Heart (tissue), 3 donors: ENCODE measurements around a stretch of chr3.

DNA sequence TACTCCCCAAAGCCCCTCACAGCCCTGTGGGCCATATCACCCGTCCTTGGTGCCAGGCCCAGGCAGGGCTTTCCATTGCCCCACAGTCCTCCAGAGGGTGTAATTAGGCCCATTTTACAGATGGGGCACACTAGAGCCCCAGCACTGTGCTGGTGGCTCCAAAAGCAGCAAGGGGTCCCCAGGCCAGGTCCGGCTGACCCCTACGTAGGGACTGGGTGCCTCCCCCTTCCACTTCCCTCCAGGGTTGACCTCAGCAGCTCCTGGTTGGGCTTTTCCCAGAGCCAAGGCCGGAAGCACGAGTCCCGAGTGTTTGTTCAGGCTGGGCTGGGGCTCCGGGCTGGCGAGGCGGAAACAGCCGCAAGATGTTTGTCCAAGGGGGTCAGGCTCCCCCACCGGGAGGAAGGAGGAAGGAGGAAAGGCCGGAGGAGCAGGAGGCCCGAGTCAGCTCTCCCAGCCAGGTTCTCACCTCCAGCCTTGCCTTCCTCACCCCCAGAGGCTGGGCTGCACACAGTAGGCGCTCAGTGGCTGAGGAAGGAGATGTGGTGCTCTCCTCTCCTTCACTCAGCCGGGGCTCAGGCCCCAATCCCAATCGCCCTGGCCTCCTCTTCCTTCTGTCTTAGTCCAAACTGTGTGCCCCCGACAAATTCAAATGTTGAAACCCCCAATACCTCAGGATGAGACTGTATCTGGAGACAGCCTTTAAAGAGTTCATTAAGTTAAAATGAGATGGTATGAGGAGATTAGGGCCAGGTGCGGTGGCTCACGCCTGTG is 17.1 kb upstream of the PLXND1 start:
- RAMPAGE, long total RNA, 2 experiments: no peak in any of the 2 experiments

DNA sequence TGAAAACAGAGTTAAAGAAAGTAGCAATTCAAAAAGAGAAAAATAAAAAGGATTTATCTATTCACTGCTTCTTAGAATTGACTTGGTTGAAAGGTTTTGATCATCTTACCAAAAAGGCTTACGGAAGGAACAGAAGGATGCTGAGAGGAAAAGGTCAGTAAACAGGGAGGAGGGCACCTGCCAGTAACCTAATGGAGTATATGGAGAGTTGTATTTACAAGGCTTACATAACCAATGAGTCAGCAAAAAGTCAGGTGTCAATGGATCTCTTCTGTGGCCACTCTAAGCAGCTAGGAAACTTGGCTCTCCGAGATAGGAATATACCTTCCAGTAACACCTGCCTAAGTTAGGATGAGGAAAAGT is 80.4 kb upstream of the PLXND1 start:
- RAMPAGE, long total RNA, 2 experiments: no peak in any of the 2 experiments

- RAMPAGE, long total RNA, 2 experiments: no peak in any of the 2 experiments
These were observed 92.8 kb upstream of the PLXND1 start for GRCh38 chr3:129699252-129699793.

DNA sequence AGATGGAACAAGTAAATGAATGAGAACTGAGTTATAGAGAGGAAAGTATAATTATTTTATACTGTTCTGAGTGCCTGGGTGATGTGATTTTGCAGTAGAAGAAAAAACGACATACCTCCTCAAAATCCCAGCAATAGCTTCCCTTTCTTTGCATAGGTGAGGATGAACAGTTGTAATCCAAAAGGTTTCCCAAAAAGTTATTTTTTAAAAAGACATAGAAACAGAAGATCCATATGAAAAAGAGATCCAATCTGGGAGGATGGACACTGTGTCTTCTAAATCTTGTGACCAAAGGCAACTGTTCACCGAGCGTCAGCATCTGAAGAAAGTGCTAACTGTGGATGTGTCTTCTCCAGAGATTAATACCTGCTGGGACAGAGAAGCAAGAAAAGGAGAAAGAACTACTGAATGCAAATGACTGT is 13.3 kb downstream of the TMCC1 start:
- RAMPAGE, long total RNA, 2 experiments: no peak in any of the 2 experiments

GRCh38 chr3:130178798-130179329 is 97.2 kb downstream of the ALG1L2 start:
- RAMPAGE, long total RNA, 2 experiments: no peak in any of the 2 experiments

GRCh38 chr3:130705511-130705899 is 41.1 kb downstream of the PIK3R4 start:
- RAMPAGE, long total RNA, 2 experiments: no peak in any of the 2 experiments

DNA sequence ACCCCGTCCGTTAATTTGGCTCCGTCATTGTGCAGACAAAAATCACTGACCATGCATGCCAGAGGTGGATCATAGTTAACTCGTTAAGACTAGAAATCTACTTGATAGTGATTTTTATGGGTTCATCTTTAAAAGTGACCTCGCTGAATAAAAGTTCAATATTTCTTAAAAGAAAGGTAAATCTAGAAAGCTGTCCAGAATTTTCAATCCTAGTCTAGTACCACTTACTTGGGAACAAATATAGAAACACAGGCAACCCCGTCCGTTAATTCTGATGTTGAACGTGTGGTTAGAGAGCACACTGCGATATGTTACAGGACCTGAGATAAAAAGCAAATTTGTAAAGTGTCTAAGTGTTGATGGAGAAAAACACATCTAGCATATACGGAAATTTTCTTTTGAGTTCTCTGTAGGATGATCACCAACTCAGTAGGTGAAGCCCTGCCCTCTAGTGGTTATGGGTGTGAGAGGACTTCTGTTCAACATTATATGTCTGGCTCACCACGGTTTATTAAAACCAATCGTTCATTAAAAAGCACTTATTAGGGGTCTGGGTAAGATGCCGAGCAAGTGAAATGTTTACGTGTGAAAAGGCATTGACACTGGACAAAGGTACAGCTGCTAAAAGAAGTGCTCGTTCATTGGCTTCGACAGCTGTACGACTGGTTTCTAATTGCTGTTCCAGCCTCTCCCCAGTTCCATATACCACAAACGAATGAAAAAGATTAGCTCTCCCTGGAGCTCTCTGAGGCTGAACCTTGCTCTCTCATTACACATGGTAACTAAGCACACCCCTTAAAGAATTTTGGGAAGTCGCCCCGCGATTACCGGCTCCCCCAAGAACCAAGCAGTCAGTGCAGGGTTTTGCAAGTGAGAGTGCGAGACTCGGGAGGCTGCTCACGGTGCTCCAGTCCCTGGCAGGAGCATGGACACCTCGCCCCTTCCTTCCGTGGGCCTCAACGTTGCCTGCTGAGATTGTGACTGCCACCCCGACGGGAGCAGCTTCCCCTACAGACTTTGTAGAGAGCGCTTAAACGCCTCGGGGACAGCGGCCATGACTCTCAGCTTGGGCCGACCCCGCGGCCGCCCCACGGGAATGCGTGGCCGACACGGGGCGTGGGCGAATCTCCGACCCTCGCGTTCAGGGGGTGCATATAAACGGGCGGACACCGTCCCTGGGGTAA is 864 bp upstream of the ATP2C1 start:
- RAMPAGE, long total RNA, 2 experiments: no peak in any of the 2 experiments

DNA sequence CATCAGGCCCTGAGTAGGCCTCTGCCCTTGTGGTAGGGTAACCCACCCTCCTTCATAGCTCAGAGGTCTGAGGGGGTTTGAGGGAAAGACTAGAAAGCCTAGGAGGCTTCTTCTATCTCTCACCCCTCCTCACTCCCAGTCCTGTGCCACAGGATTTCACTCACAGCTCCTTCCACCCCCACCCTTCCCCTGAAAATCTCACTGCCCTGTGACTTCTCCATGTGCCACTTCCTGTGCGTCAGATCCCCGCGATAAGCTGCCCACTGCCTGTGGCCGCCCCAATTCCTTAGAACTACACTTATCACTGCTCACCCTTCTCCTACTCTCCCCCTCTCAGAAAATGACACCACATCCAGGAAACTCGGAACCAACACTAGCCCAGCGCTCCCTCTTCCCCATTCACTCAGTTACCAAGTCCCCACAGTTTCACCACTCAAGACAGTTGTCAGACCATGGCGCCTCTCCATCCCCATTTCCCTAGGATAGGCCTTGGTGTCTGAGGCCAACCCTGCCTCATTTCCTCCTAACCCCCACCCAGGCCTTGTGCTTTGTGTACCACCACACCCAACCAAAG is 20.6 kb upstream of the NUDT16 start:
- RAMPAGE, long total RNA, 2 experiments: no peak in any of the 2 experiments

DNA sequence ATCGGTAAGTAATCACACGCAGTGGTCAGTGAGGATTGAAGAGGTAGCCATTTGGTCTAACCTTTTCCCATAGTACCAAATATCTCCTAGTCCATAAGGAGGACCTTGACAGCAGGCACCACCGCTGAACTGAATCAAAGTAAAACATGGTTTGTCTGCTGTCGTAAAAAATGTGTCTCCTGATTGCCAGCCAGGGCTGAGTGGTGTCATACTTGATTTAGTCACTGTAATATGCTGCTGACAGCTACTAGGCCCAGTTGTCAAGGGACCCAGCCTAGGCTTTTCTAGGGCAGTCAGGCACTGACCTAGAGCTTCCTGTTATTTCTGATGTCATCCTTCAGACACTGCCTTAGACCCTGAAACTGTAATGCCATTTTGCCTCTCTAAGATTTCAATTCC is 2.6 kb upstream of the MRPL3 start:
- RAMPAGE, long total RNA, 2 experiments: no peak in any of the 2 experiments

DNA sequence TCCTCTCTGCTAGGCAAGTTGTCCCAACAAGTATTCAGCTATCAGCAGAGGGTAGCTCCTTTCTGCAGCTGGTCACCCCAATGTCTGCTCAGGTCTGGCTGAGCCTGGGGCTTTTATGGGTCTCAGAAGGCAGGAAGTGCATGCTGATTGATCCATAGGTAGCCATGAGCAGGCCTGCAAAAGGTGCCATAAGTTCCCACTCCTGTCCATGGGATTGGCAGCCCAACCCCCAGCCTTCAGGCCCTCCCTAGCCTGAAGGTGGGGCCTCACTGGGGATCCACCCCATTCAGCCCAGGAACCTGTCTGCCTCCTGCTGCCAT is 34.6 kb upstream of the DNAJC13 start:
- RAMPAGE, long total RNA, 2 experiments: no peak in any of the 2 experiments

DNA sequence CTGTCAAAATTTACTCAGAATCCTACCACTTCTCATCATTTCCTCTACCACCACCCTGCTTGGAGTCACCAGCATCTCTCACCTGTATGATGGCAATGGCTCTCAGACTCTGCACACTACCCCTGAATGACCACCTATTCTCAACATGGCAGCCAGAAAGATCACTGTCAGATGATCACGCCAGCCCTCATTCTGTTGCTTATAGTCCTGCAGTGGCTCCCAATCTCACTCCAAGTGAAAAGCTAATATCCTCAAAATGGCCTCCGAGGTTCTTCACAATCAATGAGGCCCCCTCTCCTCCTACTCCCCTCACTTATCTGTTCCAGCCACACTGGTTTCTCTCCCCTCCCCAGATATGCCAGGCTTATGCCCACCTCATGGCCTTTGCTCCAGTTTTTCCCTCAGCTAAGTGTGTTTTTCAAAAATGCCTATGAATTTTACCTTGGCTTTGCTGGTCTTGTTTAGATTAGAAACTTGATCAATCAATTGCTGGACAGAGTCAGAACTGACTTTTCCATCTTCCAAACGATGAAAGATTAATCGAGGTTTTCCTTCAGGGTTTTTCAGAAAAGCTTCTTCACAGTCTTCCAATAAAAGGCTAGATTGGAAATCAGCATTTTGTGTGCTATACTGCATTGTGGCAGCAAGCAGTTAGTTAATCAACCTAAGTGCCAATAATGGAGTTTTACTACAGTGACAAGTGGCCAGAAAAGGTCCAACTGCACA is 14.4 kb downstream of the NPHP3 start:
- RAMPAGE, long total RNA, 2 experiments: no peak in any of the 2 experiments

GRCh38 chr3:132720364-132720577 is 1.9 kb downstream of the NPHP3 start:
- RAMPAGE, long total RNA, 2 experiments: no peak in any of the 2 experiments

- RAMPAGE, long total RNA, 2 experiments: no peak in any of the 2 experiments
These were observed 600 bp upstream of the NPHP3 start for GRCh38 chr3:132722692-132723326.

- RAMPAGE, long total RNA, 2 experiments: no peak in any of the 2 experiments
These were observed 3.7 kb downstream of the BFSP2 start for GRCh38 chr3:133403618-133403877.

- RAMPAGE, long total RNA, 2 experiments: no peak in any of the 2 experiments
These were observed 67.2 kb downstream of the BFSP2 start for GRCh38 chr3:133467002-133467609.

DNA sequence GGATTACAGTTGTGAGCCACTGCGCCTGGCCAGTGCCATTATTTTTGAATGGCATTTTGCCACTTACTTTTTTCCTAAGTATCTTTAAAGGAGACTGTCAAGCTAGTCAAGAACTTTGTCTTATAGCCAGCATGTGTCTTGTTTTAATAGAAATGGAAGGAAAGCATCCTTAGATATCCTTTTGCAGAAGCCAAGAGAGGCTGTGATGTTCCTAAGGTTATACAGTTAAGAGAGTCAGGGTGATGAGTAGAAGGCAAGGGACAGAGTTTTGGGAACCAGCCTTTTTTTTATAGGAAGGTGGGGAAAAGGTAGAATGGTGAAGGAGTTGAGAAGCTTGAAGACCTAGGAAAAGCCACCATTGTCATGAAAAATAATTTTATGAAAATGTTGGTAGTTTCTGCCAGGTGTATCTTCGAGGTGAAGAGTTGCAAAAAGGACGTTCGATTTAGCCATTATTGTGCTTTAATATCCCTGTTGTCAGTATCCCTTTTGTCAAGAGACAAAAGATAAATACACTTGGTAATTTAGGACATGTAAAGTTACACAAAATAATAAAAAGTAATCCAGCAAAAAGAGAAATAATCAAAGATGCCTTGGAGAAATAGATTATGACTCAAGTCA is 9.0 kb downstream of the CDV3 start:
- RAMPAGE, long total RNA, 2 experiments: no peak in any of the 2 experiments

GRCh38 chr3:133583851-133584194 is 10.3 kb downstream of the CDV3 start:
- RAMPAGE, long total RNA, 2 experiments: no peak in any of the 2 experiments

GRCh38 chr3:133588664-133588890 is 15.1 kb downstream of the CDV3 start:
- RAMPAGE, long total RNA, 2 experiments: no peak in any of the 2 experiments

DNA sequence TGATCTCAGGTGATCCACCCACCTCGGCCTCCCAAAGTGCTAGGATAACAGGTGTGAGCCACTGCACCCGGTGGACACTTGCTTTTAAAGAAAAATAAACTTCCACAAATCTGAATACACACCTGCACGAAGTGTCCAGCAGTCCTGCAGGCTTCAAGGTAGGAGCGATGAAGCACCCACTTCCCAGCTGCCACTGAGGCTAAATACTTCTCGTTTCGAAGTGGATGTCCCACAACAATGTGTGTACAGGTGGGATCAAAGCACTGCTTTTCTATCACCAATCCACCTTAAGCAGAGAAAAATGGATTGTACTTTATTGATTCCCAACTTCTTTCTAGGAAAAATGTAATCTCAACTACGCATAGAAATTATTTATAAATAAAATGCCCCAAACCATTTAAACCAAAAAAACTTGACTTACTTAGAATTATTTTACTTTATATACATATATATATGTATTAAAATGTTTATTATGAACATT is 38.8 kb downstream of the CDV3 start:
- RAMPAGE, long total RNA, 2 experiments: no peak in any of the 2 experiments

DNA sequence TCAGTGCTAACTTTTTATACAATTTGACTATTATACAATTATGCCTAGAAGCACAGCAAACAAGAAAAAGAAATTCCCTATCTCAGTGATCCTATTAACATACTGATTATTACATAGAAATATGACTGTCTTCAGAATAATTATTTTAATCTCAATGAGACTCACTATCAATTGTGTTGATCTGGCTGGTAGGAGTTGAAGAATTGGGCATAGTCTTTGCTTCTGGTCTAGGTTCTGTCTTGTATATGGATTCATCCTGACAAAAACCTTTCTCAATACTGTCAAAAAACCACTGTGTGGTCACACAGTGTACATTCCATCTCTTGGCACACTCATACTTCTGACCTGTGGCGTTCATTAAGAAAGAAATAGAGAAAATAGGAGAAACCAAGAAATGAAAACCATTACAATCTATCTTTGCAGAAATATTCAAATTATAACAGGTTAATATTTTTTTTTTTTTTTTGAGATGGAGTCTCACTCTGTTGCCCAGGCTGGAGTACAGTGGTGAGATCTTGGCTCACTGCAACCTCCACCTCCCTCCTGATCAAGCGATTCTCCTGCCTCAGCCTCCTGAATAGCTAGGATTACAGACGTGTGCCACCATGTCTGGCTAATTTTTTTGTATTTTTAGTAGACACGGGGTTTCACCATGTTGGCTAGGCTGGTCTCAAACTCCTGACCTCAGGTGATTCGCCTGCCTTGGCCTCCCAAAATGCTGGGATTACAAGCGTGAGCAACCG is 8.4 kb downstream of the TOPBP1 start:
- RAMPAGE, long total RNA, 2 experiments: no peak in any of the 2 experiments